Measurements from ENCODE around the gene KCNG2.

DNA sequence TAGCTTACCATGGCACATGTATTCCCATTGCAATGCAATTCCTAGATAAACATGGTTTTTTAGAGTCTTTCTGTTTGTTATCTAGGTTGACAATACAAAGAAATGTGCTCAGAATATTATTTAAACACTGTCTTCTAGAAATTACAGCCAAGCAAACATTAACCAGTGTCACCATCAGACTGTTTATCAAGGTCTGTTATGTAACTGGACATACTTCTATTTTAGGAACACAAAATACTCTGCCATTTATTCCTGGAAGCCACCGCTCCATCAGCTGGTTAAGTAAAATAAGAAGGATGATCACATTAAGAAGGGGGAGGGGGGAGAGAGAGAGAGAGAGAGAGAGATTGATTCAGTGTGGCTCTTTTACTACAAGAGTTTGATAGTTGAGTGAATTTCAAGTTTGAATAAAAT lies 47.9 kb downstream of the MBP start:
- PRO-cap: no peak
- RAMPAGE, long total RNA: no peak

GRCh38 chr18:77086052-77086497 lies 46.5 kb downstream of the MBP start:
- PRO-cap: no peak
- RAMPAGE, long total RNA: no peak

- PRO-cap: bidirectional peak, plus-strand start at chr18:77108418, minus-strand start at chr18:77108260
- RAMPAGE, long total RNA: no peak
These were observed 24.5 kb downstream of the MBP start for GRCh38 chr18:77107842-77108654.

DNA sequence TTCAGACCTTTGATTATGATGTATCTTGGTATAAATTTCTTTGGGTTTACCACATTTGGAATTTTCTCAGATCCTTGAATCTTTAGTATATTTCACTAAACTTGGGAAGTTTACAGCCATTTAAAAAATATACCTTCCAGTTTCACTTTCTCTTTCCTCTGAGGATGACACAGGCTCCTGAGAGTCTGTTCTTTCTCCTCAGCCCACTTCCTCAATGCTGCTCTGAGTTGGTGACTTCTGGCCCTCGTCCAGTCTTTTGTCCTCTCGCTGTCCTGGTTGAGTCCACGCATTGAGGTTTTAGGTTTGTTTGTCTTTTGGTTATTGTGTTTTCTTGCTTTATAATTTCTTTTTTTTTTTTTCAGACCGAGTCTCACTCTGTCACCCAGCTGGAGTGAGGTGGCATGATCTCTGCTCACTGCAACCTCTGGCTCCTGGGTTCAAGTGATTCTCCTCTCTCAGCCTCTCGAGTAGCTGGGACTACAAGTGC lies 40.7 kb upstream of the GALR1 start:
- PRO-cap: no peak
- RAMPAGE, long total RNA: no peak

DNA sequence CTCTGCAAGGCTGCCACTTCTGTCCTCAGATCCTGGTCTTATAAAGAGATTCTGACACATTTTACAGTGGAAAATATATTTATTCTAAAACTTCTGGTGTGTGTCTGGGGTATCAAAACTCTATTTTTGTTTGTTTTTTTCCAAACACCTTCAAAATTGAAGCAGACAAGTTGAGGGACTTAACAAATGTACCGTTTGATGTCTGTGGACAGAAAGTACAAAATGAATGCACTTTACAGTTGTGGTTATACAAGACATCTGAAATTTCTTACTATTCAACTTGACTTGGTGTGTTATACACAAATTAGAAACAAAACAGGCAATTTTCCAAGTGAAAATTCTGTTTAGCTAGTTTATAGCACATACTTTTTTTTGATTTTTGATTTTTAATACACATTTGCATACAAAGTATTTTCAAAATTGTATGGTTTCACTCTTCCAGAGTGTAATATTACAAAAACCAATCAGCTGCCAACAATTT lies 823.1 kb upstream of the SALL3 start:
- PRO-cap: no peak
- RAMPAGE, long total RNA: no peak

DNA sequence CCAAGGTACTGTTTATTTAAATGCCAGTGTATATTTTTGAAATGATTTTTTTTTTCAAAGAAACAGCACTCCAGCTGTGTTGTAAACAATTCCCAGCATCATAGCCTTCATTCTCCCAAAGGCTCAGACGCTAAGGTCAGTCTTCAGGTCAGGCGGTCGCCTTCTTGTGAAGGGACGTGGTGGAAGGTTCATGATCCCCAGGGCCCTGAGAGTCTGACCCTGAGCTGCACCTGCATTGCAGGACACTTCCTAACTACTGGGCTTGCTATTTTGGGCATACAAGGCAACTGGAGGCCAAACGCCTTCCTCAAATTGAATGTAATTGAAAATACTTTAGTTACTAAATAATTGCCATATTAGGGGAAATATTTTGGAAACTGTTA lies 135.7 kb downstream of the ATP9B start:
- PRO-cap: no peak
- RAMPAGE, long total RNA: no peak

GRCh38 chr18:79371324-79372063 lies 24.2 kb upstream of the NFATC1 start:
- PRO-cap: no peak
- RAMPAGE, long total RNA: no peak

- PRO-cap: no peak
- RAMPAGE, long total RNA: no peak
These were observed 16.8 kb upstream of the NFATC1 start for GRCh38 chr18:79378919-79379306.

- PRO-cap: no peak
- RAMPAGE, long total RNA: start-site peak on the plus strand at chr18:79383995-79384028, 9 reads
These were observed 11.9 kb upstream of the NFATC1 start for GRCh38 chr18:79383597-79384561.

DNA sequence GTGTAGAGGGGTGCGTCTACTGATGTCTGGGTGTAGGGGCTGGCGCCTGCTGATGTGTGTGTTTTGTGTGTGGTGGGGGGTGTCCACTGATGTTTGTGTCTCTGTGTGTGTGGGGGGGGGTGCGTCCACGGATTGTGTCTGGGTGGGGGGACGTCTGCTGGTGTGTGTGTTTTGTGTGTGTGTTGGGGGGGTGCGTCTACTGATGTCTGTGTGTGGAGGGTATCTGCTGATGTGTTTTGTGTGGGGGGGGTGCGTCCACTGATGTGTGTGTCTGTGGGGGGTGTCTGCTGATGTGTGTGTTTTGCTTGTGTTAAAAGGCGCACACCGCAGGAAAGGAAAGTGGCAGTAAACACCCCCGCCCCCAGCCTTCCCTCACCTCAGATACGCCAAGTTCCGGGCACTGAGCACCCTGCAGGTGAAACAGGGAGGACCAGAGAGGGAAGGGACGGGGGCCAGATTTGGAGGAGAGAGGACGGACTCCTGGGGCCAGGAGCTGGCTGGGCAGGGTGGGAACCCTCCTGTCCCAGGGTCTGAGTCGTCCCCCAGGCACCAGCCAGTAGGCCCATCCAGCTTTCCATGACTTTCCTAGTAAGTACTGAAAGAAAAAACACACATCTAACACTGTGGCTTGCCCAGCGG lies 126.7 kb downstream of the NFATC1 start:
- PRO-cap: no peak
- RAMPAGE, long total RNA: no peak

DNA sequence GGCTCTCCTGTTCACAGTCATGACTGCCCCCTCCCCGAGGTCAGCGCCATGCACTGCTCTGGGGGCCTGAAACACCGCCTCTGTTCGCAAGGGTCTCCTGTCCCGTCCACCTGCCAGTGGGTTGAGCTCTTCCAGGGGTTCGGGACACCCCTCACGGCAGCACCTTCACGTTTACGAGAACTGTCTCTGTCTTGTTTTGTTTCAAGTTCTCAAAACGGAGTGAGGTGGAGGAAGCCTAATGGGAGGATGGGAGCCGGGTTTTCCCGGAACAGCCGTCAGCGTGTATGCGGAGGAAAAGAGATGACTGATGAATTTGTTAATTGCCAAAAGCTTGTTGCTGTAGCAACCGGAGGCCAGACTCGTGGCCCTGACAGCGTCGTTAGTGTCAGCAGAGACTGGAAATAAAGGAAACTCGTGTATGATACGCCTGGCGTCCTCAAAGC lies 48.1 kb upstream of the KCNG2 start:
- PRO-cap: no peak
- RAMPAGE, long total RNA: no peak

DNA sequence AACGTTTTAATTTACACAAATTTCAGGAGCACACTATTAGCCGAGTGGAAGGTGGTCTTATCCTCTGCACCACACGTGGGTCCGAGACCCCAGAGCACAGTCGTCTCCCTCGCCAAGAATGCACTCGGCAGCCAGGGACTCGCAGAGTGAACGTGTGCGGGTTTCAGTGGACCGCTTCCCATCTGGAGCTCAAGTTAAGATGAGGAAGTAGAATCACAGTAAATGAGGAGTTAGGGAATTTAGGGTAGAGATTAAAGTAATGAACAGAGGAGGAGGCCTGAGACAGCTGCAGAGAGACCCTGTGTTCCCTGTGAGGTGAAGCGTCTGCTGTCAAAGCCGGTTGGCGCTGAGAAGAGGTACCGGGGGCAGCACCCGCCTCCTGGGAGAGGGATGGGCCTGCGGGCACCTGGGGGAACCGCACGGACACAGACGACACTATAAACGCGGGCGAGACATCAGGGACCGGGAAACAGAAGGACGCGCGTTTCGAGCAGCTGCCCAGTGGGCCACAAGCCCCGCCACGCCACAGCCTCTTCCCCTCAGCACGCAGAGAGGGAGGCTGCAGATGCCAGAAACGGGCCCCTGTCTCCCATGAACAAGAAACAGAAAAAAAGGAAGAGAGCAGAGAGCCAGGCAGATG lies 5.5 kb upstream of the KCNG2 start:
- PRO-cap: no peak
- RAMPAGE, long total RNA: no peak

DNA sequence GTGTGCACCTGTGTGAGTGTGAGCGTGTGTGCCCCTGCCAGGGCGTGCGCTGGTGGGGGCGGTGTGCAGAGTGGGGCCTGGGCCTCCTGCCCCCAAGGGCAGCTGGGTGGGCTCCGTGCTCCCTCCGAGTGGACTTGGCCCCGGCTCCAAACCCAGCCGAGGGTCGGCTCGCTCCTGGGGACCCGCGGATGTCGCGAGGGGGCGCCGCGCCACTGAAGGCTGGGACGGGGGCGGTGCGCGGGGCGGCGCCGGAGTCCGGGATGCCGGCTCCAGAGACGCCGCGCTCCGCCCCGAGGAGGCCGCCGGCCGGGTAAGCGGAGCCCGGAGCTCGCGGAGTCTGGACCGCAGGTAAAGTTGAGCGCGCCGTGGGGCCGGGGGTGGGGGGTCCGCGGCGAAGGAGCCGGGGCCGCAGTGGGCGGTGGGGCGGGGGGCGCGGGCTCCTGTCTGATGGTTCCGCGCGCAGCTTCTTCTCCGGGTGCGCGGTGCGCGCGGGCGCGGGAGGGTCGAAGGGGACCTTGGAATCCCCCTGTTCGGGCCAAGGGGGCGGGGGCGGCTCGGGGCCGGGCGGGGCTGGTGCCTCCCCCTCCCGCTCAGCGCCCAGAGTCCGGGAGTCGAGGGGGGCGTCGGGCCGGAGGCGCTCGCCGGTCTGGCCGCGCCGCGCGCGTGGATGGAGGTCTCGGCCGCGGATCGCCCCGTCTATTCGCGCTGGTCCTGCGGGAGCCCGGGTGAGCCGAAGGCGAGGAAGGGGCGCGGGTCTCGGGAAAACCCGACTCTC lies at the start of gene KCNG2:
Gene KCNG2 (plus strand): TSS at position 272 of the 775 bp plus-strand sequence.
- PRO-cap: no peak
- RAMPAGE, long total RNA: no peak

DNA sequence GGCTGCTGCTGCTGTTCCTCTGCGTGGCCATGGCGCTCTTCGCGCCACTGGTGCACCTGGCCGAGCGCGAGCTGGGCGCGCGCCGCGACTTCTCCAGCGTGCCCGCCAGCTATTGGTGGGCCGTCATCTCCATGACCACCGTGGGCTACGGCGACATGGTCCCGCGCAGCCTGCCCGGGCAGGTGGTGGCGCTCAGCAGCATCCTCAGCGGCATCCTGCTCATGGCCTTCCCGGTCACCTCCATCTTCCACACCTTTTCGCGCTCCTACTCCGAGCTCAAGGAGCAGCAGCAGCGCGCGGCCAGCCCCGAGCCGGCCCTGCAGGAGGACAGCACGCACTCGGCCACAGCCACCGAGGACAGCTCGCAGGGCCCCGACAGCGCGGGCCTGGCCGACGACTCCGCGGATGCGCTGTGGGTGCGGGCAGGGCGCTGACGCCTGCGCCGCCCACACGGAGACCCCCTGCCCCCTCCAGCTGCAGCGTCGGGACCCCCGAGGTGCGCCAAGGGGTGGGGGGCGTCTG lies 52.0 kb downstream of the SLC66A2 start:
- PRO-cap: no peak
- RAMPAGE, long total RNA: no peak

DNA sequence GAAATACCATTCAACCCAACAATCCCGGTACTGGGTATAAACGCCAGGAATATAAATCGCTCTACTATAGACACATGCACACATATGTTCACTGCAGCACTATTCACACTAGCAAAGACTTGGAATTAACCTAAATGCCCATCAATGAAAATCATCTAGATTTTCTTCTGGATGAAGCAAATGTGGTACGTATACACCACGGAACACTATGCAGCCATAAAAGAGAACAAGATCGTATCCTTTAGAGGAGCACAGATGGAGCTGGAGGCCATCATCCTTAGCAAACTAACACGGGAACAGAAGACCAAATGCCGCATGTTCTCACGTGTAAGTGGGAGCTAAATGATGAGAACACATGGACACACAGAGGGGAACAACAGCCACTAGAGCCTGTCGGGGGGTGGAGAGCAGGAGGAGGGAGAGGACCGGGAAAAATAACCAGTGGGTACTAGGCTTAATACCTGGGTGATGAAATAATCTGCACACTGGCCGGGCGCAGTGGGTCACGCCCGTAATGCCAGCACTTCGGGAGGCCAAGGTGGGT lies 11.5 kb downstream of the SLC66A2 start:
- PRO-cap: no peak
- RAMPAGE, long total RNA: no peak

DNA sequence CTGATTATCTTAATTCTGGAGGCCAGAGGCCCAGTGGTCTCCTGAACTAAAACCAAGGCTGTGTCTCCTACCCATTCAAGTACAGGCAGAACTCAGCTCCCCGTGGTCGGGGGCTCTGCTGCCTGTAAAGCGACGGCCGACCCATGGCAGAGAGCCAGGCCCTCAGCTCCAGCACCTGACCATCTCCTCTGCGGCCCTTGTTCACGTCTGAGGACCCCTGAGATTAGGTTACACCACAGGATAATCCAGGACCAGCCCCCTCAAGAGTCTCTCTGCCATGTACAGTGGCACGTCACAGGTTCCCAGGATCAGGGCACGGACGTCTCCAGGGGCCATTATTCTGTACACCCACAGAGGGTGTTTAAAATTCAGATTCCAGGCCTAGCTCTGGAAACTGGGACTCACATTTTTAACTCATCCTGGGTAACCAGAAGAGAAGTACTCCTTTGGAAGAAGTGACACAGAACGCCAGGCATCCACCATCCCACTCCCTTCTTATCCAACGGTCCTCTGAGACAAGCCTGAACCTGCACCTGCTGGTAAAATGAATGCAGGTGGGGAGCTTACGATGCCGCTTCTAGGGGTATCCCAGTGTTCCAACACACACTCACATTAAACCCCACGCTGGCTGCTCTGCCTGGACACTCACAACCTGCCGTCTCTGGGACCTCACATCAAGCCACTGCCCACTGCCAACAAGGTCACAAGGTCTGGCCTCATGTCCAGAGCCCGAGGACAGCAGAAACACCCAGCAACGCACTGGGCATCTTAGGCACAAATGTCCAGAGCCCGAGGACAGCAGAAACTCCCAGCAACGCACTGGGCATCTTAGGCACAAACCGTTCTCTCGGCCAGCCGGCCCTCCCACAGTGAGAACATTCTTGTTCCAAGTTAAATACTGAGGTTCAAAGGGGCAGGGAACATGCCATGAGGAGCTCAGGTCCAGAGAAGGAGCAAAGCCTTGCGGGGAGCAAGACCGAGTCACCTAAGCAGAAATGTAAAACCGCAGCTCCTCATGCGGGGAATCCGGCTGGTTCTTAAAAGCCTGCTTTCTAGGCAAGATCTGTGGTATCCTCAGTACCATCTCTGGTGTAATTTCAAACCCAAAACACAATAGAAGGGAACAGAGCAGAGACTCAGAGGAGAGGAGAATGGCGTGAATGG lies 10.0 kb downstream of the SLC66A2 start:
- PRO-cap: no peak
- RAMPAGE, long total RNA: no peak

DNA sequence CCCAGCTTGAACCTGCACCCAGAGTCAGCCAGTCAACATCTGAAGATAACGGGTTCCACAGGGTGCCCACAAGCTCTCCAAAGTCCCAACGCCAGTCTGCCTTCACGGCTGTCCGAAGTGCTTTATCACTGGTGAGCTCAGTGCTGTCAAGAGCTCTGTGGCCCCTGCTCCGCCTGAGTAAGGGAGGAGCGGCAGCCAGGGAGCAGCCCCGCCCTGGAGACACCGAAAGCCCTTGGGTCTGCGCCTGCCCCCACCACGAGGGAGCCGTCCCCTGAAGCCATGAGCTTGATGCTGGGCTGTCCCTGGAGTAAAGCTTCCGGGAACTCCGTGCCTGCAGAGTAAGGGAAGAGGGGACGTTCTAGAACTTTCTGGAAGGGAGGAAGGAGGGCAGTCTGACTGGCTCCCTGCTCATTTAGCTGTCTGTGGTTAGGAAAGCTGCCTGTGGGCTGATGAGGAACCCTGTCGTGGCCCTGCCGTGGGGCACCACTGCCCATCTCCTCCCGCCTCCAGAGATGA lies 2.7 kb upstream of the HSBP1L1 start:
- PRO-cap: no peak
- RAMPAGE, long total RNA: no peak

GRCh38 chr18:80148161-80148965 lies 39.3 kb downstream of the ADNP2 start:
- PRO-cap: no peak
- RAMPAGE, long total RNA: no peak

DNA sequence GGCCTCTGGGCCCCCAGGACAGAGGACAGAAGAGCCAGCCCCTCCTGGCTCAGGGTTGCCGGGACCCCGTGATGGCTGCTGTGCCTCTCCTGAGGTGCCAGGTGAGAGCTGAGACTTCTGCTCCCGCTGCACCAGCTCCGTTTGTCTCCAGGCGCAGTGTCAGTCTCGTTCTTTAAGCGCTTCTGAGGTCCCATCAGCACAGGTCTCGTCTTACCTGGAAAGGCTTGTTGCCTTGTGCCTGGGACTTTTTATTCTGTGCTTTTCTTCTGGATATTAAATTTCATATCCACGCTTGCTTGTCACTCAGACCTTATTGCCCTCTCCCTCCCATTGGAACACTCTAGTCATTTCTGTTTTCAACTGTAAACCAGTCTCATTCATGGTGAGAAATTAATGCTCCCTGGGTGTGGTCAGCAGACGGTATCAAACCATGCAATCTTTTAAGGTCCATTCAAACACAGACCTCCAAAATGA lies 39.9 kb downstream of the ADNP2 start:
- PRO-cap: no peak
- RAMPAGE, long total RNA: no peak